ENCODE measurements around a stretch of chr12.

GRCh38 chr12:1787592-1787999, 32.8 kb upstream of the LRTM2 start:
- PRO-cap, result no peak

- PRO-cap, result no peak
Observed at GRCh38 chr12:2017739-2018106, 13.5 kb upstream of the DCP1B start.

DNA sequence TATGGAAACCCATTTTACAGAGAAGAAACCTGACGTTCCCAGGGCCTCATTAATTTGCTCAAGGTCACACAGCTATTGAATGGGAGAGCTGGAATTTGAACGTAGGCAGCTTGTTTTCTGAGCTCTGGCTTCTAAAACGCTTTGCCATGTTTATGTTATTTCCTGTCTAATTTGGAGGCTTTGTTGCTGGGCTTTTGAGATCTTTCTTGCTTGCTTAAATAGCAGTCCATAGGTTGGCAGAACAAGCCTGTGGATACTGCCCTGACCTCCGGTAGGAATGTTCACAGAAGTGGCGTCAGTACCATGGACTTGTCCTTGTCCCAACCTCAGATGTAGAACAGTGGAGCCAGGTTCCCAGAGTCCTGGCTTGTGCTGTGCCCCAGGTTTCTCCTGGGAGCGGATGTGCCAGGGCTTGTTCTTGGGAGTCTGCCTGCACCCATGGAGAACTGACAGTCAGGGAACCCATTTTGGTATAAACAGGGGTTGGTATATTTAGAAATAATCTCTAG, 22.7 kb downstream of the CACNA1C start:
- PRO-cap, result no peak

GRCh38 chr12:2075924-2076853, 23.4 kb downstream of the CACNA1C start:
- PRO-cap, result no peak

DNA sequence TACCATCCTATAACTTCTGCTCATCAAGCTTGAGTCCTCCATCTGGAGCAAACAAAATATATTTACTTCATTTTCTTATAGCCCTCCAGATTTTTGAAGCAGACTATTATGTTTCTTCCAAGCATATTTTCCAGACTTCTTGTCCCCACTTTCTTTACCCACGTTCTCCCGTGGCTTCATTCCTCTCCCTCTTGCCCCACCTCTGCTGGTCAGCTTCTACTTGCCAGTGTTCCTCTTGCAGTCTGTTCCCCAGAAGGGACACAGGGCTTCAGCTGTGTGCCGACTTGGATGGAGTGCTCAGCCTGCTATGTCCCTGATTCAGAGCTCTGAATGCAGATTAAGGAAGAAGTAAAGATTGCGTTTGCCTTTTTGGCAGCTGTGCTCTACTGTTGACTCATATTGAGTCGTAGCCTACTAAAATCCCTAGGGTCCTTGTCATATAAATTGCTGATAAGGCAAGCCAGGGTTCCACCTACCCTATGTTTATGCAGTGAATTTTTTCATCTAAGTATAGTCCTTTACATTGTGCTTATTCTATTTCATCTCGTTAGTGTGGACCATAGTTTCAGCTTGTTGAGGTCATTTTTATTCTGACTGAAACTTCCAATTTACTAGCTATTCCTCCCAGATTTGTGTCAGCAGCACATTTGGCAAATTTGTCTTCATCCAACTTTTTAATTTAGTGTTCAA, 31.7 kb downstream of the CACNA1C start:
- PRO-cap, result no peak

GRCh38 chr12:2156500-2157216, 103.9 kb downstream of the CACNA1C start:
- PRO-cap, result no peak

- PRO-cap, result no peak
Observed at GRCh38 chr12:2168693-2169403, 116.1 kb downstream of the CACNA1C start.

DNA sequence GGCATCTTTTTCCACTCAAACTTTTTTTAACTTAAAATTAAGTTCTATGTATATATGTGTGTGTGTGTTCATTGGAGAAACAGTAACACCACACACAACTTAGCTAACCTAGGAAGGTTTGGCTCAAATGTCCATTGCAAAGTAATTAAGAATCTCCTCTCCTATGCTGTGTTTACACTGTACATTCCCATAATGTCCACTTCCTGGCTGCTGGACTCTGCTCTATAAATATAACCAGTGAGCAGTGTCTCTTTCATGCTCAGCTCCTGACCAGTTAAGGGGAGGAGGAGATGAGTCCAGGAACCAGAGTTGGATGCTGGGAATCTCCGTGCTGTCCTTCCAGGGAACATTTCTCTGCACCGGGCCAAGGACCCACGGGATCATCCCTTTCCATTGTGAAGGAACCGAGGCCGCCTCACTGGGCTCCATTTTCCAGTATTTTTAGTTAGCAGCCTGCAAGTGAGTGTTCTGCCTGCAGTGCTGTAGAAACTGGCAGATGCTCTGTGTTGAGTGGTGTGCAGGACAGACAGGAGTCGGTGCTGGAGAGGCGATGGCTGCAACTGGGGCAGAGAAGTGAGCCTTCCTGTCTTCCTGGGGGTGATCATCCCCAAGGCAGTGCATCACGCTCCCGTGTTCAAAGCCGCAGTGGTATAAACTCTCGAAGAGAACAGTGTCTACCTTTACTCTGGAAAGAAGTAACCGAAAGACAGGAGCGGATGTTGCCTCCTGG, 195.4 kb downstream of the CACNA1C start:
- PRO-cap, result no peak

DNA sequence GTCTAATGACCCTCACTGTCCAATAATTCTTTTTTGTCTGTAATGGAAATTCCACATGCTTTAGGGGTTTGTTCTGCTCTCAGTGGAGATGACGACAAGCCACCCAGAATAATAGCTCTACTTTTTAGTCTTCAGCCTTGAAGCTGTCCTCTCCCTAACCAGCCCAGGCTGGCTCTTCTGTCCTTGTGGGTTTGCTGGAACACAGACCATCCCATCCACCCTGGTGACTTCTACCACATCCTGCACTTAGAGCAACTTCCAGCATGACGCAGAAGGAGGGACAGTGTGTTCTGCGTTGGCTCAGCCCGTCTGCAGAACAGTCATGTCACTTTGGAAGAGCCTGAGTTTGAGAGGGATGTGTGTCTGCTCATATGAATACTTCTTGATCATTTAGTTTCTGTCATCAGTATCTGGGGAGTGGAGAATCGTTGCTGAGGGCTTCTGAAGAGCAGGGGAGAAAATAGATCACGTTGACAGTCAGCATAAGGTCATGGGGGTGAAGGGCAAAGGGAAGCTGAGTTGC, 198.0 kb downstream of the CACNA1C start:
- PRO-cap, result no peak

- PRO-cap, result no peak
Observed at GRCh38 chr12:2284276-2285254, 231.8 kb downstream of the CACNA1C start.

DNA sequence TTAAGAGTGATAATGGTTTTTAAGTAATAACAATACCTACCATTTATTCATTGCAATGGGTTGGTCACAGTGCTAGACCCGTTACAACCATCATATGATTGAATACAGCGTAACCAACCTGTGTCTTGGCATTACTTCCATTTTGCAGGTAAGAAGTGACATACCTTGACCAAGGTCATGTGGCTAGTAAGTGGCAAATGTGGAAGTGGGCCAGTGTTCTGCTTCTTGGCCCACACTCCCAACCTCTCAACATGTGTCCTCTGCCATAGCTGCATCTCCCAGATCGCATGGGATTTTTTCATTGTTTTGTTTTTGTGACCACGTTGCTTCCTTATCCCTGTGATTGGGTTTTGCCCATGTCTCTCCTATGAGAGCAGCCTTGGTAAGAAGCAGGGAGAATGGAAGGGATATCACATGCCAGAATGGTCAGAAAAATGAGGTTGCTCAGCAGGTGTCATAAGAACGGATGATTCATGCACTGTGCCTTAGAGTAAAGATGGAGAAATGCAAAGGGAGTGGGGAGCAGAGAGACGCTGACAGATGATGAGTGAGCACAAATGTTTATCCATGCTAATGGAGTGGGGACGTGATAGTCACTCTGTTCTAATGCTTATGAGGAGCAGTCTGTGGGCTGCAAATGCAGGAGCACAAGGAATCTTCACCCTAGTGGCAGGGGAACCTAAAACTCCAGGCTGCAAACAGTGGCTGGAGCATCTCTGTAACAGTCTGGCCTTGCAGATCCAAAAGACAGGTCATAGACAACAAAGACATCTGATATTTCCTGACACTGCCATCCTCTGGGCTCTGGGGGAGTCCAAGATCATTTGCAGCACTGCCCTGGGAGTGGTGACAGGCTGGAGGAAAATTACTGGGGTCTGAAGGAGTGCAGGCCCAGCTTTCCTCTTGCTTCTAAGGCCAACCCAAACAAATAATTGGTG, 243.1 kb downstream of the CACNA1C start:
- PRO-cap, result no peak

GRCh38 chr12:2302324-2302492, 249.4 kb downstream of the CACNA1C start:
- PRO-cap, result no peak

GRCh38 chr12:2341303-2341748, 288.5 kb downstream of the CACNA1C start:
- PRO-cap, result no peak

DNA sequence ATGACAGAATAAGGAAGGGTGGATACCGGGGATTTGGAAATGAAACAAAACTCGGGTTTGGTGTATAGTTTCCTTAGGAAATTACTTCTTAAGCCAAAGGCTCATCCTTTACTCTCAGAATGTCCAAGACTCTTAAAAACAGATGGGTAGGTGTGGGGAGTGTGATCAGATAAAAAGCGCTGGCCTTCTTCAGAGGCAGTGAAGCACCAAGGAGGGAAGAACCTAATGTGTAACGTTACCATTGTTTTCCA, 298.1 kb upstream of the FKBP4 start:
- PRO-cap, result no peak

DNA sequence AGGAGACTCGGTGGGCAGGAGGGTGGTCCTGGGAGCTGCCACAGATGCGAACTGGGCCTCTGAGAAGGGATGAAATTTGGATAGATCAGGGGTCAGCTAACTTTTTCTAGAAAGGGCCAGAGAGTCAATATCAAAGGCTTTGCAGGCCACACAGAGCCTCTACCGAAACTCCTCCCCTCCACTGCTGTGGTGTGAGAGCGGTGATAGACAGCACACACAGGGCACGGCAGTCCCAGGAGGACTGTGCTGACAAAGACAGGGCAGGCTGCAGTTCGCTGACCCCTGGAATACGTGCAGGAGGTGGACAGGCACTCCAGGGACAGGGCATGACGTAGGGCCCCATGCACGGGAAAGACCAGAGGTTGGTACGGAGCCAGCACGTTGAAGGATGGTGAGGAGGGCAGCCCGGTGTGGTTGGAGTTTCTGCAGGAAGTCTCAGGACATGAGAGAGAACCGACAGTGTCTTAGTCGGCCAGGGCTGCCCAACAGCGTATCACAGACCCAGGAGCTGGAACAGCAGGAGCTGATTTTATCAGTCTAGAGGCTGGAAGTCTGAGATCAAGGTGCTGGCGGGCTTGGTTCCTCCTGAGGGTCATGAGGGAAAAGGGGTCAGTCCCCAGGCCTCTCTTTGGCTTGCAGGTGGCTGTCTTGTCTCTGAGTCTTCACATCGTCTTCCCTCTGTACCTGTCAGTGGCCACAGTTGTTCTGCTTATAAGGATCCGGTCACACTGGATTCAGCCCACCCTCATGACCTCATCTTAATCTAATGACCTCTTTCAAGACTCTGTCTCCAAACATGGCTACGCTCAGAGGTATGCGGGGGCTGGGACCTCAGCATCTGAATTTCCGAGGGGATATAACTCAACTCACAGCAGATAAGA, 254.2 kb upstream of the FKBP4 start:
- PRO-cap, result no peak

DNA sequence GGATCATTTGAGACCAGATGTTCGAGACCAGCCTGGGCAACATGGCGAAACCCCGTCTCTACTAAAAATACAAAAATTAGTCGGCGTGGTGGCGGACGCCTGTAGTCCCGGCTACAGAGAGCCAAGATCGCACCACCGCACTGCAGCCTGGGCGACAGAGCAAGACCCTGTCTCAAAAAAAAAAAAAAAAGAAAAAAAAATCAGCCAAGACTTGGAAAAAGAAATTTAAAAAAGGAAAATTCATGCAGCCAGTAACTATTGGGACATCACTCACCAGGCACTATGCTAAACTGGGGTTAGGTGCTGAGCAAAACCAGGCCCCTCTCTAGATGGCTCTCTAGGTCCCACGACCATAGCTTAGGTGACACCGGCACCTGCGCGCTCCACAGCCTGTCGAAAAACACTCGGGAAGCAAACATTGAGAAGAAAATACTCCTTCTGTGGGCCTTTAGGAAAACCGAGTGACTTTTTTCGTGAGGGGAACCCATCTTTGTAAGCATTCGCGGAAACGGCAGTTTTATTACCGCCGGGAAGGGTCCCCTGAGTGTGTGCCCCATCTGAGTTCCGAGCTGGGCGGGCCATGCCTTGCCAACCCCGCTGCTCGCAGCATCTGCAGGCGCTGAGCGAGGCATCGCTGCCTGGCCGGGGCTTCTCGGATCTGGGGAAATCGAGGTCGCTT, 908 bp upstream of the FKBP4 start:
- PRO-cap, result no peak

DNA sequence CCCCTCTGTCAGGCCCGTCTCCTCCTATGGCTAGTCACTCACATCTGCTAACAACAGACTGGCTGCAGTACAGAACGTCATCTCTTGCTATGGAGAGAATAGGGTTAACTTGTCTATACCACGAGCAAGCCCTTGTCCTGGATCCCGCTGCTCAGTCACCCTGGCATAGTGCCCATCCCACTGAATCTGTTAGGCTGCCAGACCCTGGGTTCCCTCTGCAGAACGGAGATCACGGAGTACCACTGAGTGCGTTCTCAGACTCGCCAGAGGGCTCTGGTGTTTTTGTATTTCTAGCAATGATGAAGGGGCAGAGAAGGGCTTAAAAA, 6.2 kb upstream of the NRIP2 start:
- PRO-cap, result no peak

DNA sequence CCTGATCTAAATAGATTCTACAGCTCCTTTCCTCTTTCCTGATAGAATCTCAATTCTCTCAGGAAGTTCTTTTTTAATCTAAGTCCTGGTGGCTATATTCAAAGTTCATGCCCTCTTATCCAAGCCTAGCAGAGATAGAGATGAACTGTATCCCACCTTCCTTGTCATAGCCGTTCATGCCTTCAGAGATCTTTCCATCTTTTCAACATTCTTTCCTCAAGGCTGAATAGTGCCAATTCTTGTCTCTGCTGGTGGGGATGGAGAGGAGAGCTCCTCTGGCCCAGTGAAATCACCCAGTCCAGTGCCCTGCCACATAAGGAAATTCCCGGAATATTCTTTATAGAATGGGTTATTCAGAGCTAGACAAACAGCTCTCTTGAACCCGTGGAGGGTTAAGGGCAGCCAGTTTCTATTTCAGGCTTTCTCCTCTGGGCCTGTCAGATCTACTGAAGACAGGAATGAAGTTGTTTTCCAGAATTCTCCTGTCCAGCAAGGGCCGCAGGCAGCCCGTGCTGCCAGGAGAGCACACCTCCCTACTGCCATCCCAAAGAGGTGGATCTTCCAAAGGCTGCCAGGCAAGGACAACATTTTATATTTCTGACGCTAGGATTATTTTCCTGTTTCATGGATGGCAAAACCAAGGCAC, 8.1 kb upstream of the NRIP2 start:
- PRO-cap, result no peak

- PRO-cap, result no peak
Observed at GRCh38 chr12:2944203-2944960, 14.8 kb upstream of the TEAD4 start.

- PRO-cap, result no peak
Observed at GRCh38 chr12:3061545-3061844, 15.7 kb upstream of the TSPAN9 start.

Measured in mesenteric fat pad (tissue), 1 donor.